Psoas muscle (tissue), 2 donors: ENCODE measurements around the genes KRTAP3-1, KRTAP2-4, KRTAP4-1, KRTAP9-2, KRT33A and KRT38.

DNA sequence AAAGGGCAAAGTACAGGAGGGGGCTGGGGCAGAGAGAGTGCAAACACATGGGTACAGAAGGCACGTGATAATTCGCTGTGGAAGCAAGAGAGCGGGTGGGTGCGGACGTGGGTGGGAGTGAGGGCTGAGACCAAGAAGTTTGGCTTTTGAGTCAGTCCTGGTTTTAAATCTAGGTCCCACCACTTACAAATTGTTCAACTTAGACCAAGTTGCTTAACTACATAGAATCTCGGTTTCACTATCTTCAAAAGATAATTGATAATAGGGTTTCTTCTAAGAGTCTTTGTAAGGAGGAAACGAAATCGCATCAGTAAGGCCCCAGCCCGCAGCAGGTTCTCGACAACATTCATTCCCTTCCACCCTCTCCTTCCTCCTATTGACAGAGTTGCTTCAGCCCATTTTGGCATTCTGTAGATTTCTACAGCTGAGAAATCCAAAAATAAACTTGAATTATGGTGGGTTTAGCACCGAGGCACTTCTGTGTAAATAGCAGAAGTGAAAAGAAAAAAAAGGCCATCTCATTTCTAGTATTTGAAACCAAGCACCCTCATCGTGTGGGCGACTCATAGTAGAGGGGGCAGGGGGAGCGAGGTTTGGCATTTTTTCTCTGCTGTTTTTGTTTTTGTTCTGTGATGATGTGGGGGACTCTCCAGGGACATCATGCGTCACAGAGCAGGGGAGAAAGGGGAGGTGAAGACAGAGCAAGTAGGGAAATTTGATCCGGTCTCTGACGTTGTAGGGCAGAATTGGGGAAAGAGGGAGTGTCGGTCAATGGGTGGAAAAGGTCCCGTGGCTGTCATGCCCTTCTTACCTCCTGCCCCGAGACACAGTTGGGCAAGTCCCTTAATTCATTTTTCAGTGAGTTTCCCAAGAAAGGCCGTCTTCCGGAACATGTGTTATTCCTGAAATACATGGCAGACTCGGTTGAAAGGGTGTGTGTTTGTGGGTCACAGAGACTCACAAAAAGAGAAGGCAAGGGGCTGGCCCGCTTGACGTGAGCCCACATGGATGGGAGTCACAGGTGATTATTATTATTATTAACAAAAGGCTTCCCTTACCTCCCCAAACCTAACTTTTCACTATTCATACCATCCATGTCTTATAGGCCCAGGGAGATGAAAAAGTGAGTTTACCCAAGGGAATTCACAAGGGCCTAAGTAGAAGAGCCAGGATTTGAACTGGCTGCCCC, 33.8 kb upstream of the CCR7 start:
- PRO-cap, 2 experiments = no peak in any of the 2 experiments

DNA sequence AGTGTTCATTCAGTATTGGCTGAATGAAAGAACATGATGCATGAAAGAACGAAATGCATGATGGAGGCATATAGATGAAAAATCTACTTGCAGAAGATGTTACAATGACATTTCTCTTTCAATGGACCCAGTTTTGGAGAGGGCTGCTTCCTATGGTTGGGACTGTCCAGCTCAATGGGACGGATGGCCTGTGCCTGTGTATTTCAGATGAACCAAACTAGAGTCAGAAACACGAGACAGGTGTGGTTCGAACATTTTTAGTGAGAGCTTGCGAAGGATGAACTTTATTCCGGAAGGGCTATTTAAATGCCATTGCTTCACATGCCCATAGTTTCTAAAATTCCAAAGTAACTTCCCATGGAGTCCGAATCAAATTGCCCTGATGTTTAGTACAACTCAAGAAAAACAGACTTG, 1.5 kb downstream of the KRT20 start:
- PRO-cap, 2 experiments = no peak in any of the 2 experiments

- PRO-cap, 2 experiments = no peak in any of the 2 experiments
Observed at GRCh38 chr17:40883942-40884471, 1.0 kb downstream of the KRT20 start.

- PRO-cap, 2 experiments = no peak in any of the 2 experiments
Observed at GRCh38 chr17:40904578-40904987, 19.5 kb upstream of the KRT20 start.

DNA sequence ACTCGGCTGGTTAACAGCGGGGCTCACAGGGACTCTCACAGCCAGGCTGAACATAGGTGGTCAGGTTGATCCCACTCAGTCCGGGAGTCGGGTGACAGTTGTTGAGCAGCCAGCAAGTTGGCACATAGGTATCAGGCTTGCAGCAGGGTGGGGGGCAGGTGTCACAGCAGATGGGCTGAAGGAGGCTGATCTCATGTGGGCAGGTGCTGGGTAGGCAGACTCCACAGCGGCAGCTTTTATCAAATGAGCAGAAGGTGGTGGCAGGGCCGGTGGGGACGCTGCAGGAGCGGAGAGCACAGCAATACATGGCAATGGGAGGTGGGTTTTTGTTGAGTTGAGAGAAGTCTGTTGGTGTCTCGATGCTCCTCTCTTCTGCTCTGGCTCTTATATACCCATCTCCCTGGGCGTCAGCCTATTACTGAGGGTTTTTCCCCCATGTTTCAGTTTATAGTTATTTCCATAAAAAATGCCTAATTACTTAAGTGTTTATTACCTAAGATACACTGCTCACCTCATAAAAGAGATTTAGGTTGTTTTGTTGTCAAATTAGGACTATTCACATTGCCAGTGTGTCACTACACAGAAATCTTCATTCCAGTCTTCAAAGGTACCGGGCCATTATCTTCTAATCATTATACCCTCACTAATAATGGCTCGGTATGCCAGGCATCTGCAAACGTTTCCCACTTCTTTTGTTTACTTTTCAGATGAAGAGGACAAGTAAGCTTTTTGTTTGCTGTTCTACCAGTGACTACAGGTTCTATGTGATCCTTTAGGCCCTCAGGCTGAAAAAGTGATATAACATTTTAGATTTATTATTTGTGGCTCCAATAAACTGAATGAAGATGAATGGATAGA, at the start of gene KRTAP3-1:
TSS of gene KRTAP3-1 (minus strand) at position 361 of the 858 bp plus-strand sequence.
- PRO-cap, 2 experiments = no peak in any of the 2 experiments

GRCh38 chr17:41065642-41066200, at the start of gene KRTAP2-4:
Gene KRTAP2-4, minus strand, starts transcription at chr17:41065879.
- PRO-cap, 2 experiments = no peak in any of the 2 experiments

GRCh38 chr17:41108018-41108465, 2.9 kb downstream of the KRTAP4-9 start:
- PRO-cap, 2 experiments = no peak in any of the 2 experiments

- PRO-cap, 2 experiments = no peak in any of the 2 experiments
Observed at GRCh38 chr17:41184603-41184942, at the start of gene KRTAP4-1. Gene KRTAP4-1, minus strand, starts transcription at chr17:41184911.

GRCh38 chr17:41226446-41226894, at the start of gene KRTAP9-2:
Gene KRTAP9-2, plus strand, starts transcription at chr17:41226648.
- PRO-cap, 2 experiments = no peak in any of the 2 experiments

DNA sequence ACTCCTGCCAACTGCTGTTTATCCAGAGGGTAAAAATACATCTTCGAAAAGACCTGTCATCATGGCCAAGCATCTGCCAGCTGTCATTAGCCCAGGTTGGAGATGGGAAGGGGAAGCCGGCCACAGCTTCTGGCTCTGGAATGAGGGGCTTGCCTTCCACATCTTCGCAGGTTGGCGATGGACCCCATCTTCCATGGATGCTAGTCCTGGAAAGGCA, 266 bp upstream of the KRTAP17-1 start:
- PRO-cap, 2 experiments = no peak in any of the 2 experiments

GRCh38 chr17:41350600-41351012, at the start of gene KRT33A:
Gene KRT33A, minus strand, starts transcription at chr17:41350828.
- PRO-cap, 2 experiments = no peak in any of the 2 experiments

DNA sequence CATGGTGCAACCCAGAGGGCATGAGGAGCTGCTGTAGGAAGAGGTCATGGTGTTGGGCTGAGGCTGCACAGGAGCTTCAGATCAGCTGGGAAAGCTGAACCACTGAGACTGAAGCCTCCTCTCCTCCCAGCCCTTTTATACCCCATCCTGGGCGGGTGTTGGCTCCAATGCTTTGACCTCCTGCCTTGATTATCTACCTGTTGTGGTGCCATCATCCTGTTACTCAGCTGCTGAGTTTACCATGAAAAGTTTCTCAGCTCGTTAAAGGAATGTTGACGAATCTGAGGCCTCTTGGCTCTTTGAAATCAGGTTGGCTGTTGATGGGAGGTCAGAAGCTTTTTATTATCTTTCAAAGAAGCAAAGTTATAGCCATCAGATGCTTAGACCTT, at the start of gene KRT38:
TSS of gene KRT38 (minus strand) at position 110 of the 389 bp plus-strand sequence.
- PRO-cap, 2 experiments = no peak in any of the 2 experiments

- PRO-cap, 2 experiments = no peak in any of the 2 experiments
Observed at GRCh38 chr17:41511132-41511594, 5.8 kb upstream of the KRT13 start.

- PRO-cap, 2 experiments = no peak in any of the 2 experiments
Observed at GRCh38 chr17:41523396-41523690, 4.7 kb upstream of the KRT15 start.

DNA sequence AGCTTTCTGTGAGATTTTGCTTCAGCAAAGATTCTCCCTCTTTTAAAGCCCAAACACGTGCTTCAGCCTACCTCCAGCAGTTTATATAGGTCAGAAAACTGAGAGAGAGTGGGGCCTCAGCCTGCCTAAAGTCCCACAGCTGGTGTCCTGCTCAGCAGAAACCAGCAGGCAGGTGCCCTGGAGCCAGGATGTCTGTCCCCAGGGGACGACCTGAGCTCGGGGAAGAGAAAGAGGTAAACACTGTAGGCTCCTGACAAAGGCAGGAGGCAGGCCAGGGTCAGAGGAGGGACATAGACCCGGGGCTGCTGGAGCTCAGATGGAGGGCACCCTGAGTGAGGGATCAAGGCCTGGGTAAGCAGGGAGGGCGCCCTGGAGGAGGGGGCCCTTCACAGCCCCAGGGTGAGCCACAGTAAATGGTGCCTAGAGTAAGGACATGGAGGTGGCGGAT, 12.2 kb upstream of the KRT19 start:
- PRO-cap, 2 experiments = no peak in any of the 2 experiments

DNA sequence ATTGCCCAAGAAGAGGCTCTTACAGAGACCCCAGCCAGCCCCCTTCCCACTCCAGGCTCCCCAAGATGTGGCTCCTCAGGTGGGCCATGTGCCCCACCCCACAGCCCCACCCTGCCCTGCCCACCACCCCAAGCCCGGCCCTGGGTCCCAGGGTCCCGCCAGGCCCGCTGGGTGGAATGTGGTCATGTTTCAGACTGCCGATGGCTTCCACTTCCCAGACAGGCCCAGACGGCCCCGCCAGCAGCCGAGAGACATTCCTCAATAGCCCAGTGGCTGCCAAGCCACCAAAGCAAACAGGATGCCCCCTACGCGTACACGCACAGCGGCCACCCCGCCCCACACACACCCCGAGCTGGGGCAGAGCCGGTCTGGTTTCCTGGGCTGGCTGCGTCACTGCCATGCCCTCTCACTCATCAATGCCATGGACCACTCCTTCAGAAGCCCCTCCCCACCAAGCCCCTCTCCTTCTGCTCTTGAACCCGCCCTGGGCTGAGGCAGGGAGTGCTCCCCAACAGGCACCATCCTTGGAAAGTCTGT, 1.2 kb upstream of the KRT17 start:
- PRO-cap, 2 experiments = no peak in any of the 2 experiments

- PRO-cap, 2 experiments = no peak in any of the 2 experiments
Observed at GRCh38 chr17:41663617-41663980, 25.1 kb upstream of the EIF1 start.

DNA sequence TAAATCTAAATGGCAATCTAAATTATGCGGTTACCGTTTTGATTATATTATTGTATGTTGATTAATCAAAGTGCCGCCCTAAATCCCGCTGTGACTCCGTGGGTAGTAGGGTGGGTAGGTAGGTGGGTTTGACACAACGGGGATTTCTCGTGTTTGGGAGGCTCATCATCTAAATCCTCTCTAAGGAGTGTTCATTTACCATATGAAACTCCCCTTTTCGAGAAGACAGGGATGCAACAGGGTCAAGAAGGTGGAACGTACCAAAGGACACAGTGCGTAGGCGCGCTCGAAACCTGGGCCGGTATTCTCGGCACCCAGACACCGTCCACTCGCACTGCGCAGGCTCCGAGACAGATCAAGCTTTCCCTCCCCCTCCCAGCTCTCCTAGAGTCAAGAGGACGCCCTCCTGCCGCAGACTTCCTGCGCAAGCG, 363 bp upstream of the EIF1 start:
- PRO-cap, 2 experiments = peak in 2 of 2 experiments; most common minus-strand start position 330 of the sequence (in 1)

- PRO-cap, 2 experiments = peak in 1 of 2 experiments; most common plus-strand start chr17:41691298 (in 1)
Observed at GRCh38 chr17:41690617-41691639, 2.2 kb downstream of the EIF1 start.

DNA sequence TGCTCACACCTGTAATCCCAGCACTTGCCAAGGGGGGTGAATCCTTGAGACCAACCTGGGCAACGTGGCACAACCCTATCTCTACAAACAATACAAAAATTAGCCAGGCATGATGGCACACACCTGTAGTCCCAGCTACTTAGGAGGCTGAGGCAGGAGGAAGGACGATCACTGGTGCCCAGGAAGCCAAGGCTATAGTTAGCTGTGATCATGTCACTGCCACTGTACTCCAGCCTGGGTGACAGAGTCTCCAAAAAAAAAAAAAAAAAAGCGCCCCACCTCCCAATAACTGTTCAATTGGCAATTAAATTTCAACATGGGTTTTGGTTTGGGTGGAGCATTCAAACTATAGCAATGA, 4.7 kb downstream of the EIF1 start:
- PRO-cap, 2 experiments = no peak in any of the 2 experiments